Neuron (in vitro differentiated cells): ENCODE measurements around the gene RACK1.

DNA sequence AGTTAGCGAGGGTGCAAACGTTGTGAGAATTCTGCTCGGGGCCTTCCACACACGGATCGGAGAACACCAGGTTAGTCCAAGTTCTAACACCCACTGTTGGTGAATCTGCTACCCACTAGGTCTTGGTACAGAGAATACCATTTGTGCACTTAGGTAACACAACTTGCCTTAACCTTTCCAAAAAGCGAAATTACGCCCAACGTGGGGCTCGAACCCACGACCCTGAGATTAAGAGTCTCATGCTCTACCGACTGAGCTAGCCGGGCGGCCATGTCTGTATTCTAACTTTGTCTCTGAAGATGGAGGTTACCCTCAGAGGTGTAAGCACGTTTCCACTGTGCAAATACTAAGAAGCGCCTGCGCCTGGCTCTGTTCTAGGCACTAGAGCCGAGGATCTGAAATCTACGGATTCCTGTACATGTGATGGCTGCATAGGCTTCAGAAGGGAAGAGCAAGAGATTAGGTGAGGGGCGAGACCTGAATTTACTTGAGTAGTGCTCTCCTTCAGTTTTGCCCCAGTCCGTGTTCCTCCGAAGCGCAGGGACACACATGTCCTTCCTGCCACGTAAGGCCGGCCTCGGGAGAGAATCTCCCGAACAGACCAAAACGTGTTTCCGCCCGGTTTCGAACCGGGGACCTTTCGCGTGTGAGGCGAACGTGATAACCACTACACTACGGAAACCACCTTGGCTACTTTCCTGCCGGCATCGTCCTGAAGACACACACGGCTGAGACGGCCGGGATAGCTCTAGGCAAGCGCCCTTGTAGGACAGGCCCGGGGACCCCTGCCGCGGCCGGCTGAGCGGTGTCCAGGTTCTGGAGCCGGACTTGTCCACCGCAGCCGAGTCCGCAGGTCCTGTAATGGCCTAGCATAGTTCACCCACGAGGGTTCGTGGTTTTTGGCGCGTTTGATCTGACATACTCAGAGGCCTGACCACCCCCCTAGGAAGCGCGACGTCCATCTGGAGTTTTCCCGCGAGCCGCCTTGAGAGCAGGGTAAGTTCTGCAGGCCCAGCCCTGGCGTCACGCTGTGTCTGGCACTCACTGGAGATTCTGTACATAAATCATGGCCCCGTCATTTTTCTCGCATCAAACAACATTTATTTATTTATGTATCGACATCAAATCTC, 930 bp upstream of the TRIM41 start:
- PRO-cap, result bidirectional peak, plus-strand start at position 518 of the sequence, minus-strand start at position 272 of the sequence; bidirectional peak, plus-strand start at position 721 of the sequence, minus-strand start at position 688 of the sequence; bidirectional peak, plus-strand start at position 967 of the sequence, minus-strand start at position 964 of the sequence

- PRO-cap, result bidirectional peak, plus-strand start at chr5:181242150, minus-strand start at chr5:181241890; unidirectional peak, plus-strand start at chr5:181242150
These were observed 1.6 kb downstream of the RACK1 start for GRCh38 chr5:181242049-181242537.

- PRO-cap, result bidirectional peak, plus-strand start at chr5:181243683, minus-strand start at chr5:181243378; bidirectional peak, plus-strand start at chr5:181243970, minus-strand start at chr5:181243902
These were observed at the start of gene RACK1 for GRCh38 chr5:181243043-181244065. RACK1 (minus strand) TSS chr5:181243906.

DNA sequence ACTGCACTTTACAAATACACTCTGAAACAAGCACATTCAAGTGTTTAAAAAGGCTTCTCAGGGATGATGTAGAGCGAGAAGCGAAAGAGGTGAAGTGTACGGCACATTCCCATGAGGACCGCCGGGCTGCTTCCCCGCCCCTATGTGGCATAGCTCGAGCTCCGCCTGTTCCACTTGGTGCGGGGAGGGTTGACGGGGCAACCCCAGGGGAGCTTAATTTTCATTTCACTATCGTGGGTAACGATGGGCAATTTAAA, 288 bp upstream of the RACK1 start:
- PRO-cap, result bidirectional peak, plus-strand start outside the sequence, minus-strand start at position 146 of the sequence